Lung (tissue), 4 donors: ENCODE measurements around a stretch of chr20.

DNA sequence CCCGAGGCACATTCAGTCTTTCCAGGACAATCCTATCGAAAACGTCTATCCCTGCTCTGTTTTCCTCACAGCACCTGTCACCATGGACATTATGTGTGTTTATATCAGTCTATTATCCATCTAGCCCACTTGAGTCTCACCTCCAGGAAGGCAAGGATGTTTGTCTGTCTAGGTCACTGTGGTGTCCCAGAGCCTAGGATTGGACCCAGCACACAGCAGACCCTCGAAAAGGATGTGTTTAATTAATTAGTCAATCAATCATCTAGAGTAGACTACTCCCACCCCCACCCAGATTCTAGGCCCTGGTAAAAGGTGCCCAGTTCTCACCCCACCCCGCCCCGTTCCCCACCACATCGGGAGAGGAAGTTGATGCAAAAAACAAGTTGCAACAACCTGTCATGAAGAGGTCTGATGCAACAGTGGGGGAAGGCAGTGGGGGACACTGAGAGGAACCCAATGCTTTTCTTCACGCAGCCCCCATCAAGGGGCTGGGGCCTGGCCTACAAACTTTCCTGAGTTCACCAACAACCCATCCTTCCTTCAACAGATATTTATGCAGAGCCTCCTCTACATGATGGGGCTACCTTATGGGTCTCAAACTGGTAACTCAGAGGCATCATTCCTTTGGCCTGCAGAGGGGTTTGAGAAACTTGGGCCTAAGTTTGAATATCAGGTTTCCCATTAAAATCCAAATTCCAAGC lies 66.5 kb downstream of the PREX1 start:
- PRO-cap: no peak
- RAMPAGE, long total RNA: no peak
- RRBS: no CpG with 5 or more reads among the region's 8 CpGs

- PRO-cap: no peak
- RAMPAGE, long total RNA: no peak
- RRBS: no CpG with 5 or more reads among the region's 4 CpGs
These were observed 8.6 kb downstream of the PREX1 start for GRCh38 chr20:48819078-48819697.

DNA sequence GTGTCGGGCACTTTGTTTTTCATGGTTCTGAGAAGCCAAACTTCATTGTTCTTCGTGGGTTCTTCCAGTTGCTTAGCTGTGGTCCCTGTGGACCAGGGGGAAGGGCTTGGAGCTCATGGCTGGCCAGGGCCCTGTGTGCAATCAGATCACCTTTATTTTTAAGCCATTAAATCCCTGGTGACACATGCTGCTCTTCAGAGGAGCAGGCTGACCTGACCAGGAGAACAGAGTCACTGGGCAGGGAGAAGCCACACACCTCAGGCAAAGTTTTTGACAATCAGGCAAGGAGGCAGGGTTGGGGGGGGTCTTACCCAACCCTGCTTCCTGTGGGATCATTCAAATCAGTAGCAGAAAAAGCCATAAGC lies 36.9 kb upstream of the PREX1 start:
- PRO-cap: no peak
- RAMPAGE, long total RNA: no peak
- RRBS: no CpG with 5 or more reads among the region's 2 CpGs

DNA sequence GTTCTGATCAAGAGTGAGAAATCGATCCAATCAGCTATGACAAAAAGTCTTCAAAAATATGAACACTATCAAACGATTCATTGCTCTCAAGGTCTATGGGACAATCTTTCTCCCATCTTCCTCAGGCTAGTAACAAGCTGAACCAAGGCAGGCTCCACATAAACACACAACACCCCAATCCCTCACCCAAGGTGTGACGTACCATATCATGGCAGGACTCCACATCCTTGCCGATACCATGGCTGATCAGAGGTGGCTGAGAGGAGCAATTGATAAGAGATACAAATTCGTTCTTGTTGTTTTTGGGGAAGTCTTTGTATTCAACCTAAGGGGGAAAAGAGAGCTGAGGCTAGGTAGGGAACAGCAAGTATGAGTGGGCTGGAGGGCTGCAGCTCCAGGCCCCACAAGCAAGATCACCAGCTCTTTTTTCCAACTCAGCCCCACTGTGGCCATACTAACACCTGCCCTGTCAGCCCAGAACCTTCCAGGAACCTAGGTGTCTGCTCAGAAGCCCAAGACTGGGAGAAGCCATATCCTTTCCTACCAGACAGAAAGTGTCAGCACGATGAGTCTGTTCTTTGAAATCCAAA lies 70.9 kb downstream of the CSE1L start:
- PRO-cap: no peak
- RAMPAGE, long total RNA: no peak
- RRBS: no CpG with 5 or more reads among the region's 6 CpGs

- PRO-cap: no peak
- RAMPAGE, long total RNA: no peak
- RRBS: no CpG with 5 or more reads among the region's 10 CpGs
These were observed 4.8 kb upstream of the ZNFX1 start for GRCh38 chr20:49282702-49282998.

DNA sequence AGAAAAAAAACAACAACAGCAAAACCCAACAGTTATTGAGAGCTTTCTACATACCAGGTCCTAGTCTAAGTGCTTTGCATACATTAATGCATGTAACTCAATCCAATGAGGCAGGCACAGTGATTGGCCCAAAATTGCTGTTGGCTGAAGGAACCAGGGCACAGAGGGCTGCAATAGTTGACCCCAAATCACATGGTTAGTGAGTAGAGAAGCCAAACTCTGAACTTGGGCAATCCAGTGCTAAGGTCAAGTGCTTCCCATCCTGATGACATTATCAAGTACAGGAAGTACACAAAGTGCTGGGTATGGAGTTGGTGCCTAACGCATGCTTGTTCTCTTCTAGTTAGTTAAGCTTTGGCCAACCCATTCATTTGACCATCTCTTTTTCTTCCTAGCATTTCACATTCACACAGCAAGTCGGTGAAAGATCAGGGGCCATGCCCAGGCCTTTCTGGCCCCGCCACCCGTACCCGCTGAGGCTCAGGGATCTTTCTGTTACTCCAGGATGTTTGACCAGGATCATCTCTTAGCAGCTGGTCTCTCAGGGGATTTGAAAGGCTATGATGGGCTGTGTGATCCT lies 7.1 kb downstream of the KCNB1 start:
- PRO-cap: no peak
- RAMPAGE, long total RNA: no peak
- RRBS: no CpG with 5 or more reads among the region's 5 CpGs

DNA sequence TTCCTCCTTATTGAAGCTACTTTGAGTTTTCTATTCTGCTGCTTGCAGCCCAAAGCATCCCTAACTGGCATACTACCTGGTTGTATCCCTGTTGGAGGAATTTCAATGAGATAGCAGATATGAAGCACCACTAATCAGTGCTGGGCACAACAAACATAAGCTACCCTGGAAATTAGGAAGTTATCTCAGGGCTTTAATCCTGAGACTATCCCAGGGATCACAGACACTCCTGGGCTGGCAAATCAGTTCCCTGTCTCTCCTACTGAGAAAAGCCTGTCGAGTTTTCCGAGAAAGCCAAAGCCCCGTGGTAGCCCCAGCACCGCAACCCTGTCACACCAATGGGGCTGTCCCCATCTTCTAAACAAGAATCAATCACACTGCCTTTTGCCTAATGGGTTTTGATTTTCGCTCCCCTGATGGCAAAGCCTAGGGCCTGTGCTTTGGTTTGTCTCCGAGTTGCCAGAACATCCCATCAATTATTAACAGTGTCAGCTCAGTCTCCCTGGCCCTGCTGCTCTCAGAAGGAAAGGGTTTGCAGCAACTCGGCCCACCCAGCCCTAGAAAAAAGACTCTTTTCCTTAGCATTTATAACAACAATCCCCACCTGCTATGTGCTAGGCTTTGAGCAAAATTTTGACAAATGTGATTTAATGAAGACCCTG lies 4.3 kb downstream of the KCNB1 start:
- PRO-cap: no peak
- RAMPAGE, long total RNA: no peak
- RRBS: no CpG with 5 or more reads among the region's 7 CpGs

DNA sequence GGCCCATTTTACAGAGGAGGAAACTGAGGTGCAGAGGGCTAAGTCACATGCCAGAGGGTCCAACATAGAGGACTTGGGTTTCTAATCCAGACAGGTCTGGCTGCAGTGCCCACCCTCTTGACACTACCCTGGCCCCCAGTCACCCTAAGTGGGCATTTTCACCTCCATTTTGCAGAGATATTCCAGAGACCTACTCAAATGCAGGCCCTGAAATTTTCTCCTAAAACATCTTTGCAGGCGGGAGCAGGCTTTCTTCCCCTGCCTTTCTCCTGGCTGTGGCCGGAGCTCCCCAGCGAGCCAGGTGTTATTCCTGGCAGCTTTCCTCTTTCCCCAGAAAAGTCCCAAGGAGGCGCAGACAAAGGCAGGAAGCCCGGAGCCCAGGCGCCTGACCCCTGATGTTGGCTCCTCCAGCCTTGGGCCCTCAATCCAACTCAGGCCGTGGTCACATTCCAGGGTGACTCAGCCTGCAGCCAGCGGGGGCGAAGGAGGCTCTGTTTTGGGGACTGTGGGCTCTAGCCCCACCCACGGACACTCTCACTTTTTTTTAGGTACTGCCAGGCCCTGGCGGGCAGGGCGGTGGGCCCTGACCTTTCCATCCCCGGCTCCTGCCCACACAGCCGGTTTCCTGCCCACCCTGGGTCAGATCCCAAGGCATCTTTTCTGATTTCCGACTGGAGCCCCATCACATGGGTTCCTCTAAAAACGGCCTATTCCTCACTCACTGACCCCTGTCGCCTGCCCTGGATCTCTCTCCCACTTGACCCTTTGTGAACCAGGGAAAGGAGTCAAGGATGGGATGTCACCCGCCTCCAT lies 5.7 kb downstream of the PTGIS start:
- PRO-cap: no peak
- RAMPAGE, long total RNA: no peak
- RRBS: 11% methylated on average over 4 of the region's 18 CpGs

DNA sequence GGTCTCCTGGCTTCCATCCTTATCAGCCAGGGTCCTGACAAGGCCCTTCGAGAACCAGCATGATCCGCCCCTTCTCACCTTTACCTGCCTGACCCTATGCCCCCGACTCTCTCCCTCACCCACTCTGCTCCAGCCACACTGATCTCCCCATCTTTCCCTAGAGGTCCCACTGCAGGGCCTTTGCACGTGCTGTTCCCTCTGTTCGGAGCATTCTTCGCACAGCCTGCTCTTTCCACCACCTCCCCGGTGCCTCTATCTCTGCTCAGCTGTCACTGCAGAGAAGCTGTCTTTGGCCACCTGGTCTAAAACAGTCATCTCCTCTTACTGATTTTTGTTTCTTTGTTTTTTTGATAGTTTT lies 1.5 kb upstream of the PTGIS start:
- PRO-cap: no peak
- RAMPAGE, long total RNA: no peak
- RRBS: no CpG with 5 or more reads among the region's 7 CpGs

DNA sequence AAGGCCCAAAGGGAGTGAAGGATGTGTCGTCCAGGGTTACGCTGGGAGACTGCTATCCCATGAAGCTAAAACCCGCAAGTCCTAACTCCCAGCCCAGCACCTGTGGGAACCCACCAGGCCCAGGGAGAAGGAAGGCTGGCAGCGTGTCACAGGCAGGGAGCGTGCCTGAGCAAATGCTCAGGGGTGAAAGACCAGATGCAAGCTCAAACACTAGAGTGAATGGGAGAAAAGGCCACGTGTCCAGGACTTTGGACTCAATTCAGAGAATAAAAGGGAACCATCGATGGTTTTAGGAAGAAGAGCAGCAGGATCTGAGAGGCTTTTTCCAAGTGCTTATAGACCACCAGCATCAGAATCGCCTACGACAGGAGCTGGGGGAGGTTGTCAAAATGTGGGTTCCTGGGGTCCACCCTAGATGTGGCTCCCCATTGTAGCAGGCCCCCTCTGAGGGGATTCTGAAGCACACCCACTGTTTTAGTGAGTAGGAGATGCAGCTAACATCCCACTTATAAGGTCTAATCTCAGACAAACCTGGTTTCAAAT lies 16.1 kb upstream of the PTGIS start:
- PRO-cap: no peak
- RAMPAGE, long total RNA: no peak
- RRBS: no CpG with 5 or more reads among the region's 9 CpGs

DNA sequence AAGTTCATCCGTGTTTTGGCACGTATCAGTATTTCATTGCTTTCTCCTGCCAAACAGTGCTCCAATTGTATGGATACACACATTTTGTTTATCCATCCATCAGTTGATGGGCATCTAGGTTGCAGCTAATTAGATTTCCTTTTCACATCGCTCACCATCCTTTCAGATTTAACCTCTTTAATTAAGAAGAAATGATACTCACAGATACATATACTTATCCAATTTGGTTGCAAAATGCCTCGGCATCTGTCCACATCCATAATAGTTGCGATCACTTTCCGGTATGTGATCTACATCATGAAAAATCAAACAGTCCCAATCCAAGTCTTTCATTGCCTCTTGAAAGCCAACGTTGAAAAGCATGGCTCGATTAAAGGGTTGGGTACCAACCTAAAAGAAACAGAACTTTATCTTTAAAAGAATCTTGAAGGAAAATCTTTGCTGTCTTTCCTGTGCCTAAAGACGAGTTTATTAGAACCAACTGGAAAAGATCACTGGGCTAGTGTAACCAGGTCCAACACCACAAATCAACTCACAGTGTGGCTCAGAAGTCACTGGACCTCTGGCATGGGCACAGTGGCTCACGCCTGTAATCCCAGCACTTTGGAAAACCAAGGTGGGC lies 72.5 kb upstream of the PTGIS start:
- PRO-cap: no peak
- RAMPAGE, long total RNA: no peak
- RRBS: no CpG with 5 or more reads among the region's 10 CpGs

- PRO-cap: no peak
- RAMPAGE, long total RNA: no peak
- RRBS: no CpG with 5 or more reads among the region's 2 CpGs
These were observed 55.2 kb downstream of the B4GALT5 start for GRCh38 chr20:49658497-49658890.

- PRO-cap: no peak
- RAMPAGE, long total RNA: no peak
- RRBS: no CpG with 5 or more reads among the region's 7 CpGs
These were observed 54.6 kb downstream of the B4GALT5 start for GRCh38 chr20:49658930-49659647.

DNA sequence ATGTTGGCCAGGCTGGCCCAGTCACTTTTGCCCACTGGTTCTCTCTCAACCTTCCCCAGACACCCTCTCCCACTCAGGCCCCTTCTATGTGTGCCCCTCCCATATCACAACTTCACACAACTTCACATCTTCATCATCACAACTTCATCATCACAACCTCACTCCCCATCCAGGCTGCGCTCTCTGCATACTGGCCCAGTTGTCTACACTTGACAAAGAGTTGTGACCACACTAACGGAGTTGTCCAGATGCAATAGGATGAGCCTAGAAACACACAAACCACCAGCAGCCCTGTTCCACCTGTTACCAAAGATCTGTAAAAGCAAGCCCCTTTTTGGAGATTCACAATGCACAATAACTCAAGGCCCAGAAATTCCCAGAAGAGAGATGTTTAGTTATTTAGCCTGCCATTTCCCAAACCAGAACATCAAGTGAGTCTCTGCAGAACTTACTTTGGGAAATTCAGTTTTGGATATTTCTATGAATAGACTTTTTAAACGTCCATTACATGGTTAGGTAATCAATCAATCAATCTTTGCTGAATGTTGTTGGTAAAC lies 53.6 kb downstream of the B4GALT5 start:
- PRO-cap: no peak
- RAMPAGE, long total RNA: no peak
- RRBS: no CpG with 5 or more reads among the region's 3 CpGs

DNA sequence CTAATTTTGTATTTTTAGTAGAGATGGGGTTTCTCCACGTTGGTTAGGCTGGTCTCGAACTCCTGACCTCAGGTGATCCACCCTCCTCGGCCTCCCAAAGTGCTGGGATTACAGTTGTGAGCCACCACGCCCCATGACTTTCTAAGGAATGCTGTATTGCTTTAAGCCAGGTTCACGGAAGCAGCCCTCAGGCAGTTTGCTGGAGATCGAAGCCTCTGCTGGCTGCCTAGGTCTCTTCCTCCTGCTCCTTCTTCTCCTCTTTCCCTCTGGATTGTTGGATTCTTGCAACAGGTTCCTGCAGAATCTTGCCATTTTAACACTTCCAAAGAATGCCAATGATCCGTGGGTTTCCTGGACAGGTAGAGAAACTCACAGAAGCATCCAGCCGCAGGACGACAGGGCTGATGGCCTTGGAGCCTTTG lies 29.3 kb upstream of the B4GALT5 start:
- PRO-cap: no peak
- RAMPAGE, long total RNA: no peak
- RRBS: no CpG with 5 or more reads among the region's 9 CpGs

GRCh38 chr20:49794840-49795412 lies 17.7 kb upstream of the SLC9A8 start:
- PRO-cap: no peak
- RAMPAGE, long total RNA: no peak
- RRBS: no CpG with 5 or more reads among the region's 6 CpGs

DNA sequence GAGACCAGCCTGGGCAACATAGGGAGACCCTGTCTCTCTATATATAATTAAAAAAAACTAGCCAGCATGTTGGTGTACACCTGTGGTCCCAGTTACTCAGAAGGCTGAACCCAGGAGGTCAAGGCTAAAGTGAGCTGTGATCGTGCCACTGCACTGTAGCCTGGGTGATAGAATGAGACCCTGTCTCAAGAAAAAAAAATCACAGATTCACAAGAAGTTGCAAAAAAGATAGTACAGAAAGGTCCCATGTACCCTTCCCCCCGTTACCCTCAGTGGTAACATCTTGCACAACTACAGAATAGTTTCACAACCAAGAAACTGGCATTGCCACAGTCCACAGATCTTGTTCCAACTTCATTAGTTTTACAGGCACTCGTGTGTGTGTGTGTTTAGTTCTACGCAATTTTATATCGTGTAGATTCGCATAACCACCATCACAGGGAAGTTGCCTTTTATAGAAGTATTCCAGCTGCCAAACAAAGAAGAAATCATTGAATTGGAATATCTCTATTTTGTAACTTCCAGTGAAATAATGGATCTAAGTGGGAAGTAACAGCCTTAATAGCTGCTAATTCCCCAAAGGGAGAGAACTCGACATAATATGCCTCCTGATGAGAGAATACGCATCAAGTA lies 19.1 kb downstream of the SPATA2 start:
- PRO-cap: no peak
- RAMPAGE, long total RNA: no peak
- RRBS: no CpG with 5 or more reads among the region's 8 CpGs

DNA sequence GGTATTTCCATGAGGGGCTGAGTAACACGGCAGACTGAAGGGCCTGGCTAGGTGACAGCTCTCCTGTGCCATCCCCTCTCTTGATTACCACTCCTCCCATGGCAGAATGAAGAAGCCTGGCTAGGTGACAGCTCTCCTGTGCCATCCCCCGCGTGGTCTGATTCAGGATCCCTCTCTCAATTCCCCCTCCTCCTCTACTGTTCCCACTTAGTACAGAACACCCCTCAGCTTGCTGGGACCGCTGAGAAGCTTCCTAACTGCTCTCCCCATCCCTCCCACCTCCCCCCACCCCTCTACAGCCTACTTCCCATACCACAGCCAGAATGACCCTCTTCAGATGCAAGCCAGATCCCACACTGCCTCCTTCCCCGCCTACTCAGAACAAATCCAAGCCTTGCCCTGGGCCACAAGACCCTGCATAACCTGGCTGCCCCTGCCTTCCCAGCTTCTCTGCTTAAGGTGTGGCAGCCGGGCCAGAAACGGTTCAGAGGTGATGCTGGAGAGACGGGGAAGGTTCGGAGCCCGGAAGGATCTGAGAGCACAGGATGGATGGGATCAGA lies 7.7 kb downstream of the SPATA2 start:
- PRO-cap: no peak
- RAMPAGE, long total RNA: no peak
- RRBS: 78% methylated on average over 5 of the region's 10 CpGs

DNA sequence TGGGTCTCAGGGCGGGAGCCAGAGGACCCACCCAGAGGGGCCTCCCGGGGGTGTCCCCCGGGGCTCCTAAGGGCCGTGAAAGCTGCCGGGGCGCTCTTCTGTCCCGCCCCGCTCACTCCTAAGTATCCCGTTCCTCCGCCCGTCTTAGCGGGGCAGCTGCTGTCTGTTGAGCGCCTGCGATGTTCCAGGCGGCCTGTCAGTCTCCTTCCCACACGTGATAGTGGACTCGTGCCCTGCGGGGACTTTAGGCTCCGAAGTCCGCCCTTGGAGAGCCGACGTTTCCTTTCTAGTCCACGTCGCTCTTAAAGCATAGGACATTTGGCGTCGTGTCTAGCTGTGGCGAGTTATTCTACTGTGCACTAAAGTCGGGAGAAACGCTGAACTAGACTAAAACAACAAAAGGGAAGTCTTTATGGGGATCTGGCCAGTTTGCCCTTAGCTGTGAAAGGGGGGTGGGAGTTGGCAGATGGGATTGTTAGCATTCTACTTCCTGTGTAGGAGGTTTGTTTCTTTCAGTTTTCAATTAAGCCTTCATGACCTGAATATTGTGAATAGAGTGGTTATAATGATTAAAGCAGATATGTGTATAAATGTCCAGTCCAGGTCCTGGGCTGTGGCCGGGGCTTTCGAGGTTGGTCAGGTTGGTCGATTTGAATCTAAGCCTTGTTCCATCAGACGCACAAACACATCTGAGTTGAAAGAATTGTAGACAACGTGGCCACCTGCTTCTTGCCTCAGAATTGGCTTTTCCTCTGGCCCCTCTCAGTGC lies 608 bp downstream of the RNF114 start:
- PRO-cap: no peak
- RAMPAGE, long total RNA: no peak
- RRBS: 2% methylated on average over 2 of the region's 34 CpGs

- PRO-cap: no peak
- RAMPAGE, long total RNA: no peak
- RRBS: no CpG with 5 or more reads among the region's 10 CpGs
These were observed 1.4 kb downstream of the RNF114 start for GRCh38 chr20:49937390-49938191.